ENCODE results near the genes C11orf97 and FUT4.

DNA sequence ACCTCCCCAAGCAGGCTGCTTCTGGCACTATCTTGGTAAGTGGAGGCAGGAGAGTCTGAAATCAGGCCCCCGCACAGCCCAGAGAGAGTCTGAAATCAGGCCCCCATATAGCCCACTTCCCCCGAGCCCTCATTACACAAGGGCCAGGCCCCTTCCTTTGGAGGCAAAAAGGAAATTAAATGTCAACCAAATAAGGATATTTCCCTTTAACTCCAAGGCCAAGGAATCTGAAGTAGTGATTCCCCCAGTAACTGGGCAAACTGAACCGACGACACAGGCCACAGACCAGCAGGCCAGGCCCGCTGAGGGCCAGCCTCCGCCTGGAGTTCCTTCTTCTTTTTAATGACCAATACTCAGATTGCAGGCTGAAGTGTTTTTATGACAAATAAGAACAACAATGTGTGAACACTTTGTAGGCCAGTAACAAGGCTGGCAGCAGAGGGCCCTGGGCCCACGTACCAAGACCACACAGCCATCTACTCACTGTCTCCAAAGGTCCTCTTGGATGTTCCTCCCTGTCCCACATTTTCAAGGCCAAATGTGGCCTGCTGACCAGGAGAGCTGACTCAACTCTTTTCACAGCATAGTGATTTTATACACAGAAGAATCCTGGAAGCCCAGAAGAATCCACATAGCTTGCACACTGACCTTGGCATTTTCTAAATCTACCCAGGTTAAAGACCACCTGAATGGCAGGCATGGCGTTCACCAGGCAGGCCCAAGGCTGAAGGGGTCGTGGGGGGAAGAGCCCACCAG is 13.5 kb downstream of the SMCO4 start:
- PRO-cap = unidirectional peak, plus-strand start at position 250 of the sequence
- RAMPAGE, long total RNA, 4 experiments = no peak in any of the 4 experiments

GRCh38 chr11:93530241-93531129 is 12.7 kb downstream of the SMCO4 start:
- PRO-cap = no peak
- RAMPAGE, long total RNA, 4 experiments = no peak in any of the 4 experiments

GRCh38 chr11:93542725-93543207 is 425 bp downstream of the SMCO4 start:
- PRO-cap = bidirectional peak, plus-strand start at chr11:93543132, minus-strand start at chr11:93543136
- RAMPAGE, long total RNA, 4 experiments = no peak in any of the 4 experiments

DNA sequence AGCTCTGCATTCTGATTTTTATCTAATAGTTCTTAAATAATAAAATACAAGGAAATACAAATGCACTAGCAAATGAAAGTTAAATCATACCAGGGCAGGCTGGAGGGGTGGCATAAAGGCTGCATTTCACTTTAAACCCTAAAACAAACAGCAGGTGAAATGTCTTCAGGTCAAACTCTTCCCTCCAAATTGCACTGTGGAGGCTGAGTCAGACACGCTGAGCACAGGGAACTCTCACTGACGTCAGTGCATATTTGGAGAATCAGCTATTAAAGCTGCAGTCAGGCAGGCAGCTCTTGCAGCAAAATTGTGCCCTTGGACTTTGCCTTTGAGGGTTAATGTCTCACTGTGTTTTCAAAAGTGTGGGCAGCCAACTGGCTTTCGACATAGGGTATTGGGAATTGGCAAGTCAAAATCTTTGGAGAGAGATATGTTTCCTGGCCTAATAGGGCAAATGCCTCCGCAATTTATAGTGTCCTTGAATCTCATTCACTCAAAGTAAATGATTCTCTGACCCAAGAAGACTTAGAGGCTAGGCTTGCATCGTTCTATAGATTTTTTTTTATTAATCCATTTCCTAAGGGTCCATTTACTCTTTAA is 27.6 kb upstream of the SMCO4 start:
- PRO-cap = no peak
- RAMPAGE, long total RNA, 4 experiments = no peak in any of the 4 experiments

DNA sequence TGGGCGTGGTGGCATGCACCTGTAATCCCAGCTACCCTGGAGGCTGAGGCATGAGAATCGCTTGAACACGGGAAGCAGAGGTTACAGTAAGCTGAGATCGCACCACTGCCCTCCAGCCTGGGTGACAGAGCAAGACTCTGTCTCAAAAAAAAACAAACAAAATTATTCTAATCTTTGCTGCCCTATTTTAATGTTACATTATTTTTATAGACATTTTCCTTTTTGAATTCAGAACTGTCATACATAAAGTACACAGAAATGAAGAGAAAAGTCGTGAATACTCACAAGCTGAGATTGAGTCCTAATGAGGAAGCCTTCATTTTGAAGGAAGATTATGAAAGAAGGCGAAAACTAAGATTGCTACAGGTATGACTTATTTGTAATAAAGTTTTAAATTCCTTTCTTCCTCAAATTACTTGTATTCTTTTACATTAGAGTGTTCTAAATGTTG is 5.0 kb downstream of the CEP295 start:
- PRO-cap = no peak
- RAMPAGE, long total RNA, 4 experiments = no peak in any of the 4 experiments

GRCh38 chr11:93747072-93747528 is 5.6 kb downstream of the C11orf54 start:
- PRO-cap = no peak
- RAMPAGE, long total RNA, 4 experiments = no peak in any of the 4 experiments

DNA sequence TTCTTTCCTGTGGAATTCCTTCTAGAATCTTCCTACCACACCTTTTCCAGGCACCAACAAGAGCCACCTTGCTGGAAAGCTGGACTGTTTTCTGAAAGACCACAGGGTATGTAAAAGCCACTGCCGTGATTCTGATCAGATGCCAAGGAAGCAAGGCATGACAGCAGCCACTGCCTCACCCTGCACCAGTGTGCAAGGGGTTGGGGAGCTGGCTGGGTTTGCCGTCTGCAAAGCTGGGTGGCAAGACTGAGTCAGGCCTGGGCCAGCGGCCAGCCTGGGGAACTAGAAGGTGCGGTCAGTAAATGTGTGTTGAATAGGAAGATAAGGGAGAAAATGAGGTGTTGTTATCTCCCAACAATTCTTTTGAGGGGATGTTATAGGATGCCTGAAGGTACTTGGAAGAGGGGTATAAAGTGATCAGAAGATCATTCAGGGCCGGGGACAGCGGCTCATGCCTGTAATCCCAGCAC is 8.0 kb downstream of the VSTM5 start:
- PRO-cap = unidirectional peak, minus-strand start at position 194 of the sequence
- RAMPAGE, long total RNA, 4 experiments = no peak in any of the 4 experiments

GRCh38 chr11:93908723-93909077 is 58.3 kb upstream of the VSTM5 start:
- PRO-cap = no peak
- RAMPAGE, long total RNA, 4 experiments = no peak in any of the 4 experiments

DNA sequence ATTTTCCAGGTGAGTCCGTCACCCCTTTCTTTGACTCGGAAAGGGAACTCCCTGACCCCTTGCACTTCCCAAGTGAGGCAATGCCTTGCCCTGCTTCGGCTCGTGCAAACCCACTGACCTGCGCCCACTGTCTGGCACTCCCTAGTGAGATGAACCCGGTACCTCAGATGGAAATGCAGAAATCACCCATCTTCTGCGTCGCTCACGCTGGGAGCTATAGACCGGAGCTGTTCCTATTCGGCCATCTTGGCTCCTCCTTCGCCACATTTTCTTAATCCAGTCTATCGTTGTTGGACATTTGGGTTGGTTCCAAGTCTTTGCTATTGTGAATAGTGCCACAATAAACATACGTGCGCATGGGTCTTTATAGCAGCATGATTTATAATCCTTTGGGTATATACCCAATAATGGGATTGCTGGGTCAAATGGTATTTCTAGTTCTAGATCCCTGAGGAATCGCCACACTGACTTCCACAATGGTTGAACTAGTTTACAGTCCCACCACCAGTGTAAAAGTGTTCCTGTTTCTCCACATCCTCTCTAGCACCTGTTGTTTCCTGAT is 66.0 kb upstream of the IZUMO1R start:
- PRO-cap = no peak
- RAMPAGE, long total RNA, 4 experiments = no peak in any of the 4 experiments

GRCh38 chr11:94511902-94512236 is 392 bp upstream of the C11orf97 start:
- PRO-cap = no peak
- RAMPAGE, long total RNA, 4 experiments = no peak in any of the 4 experiments

DNA sequence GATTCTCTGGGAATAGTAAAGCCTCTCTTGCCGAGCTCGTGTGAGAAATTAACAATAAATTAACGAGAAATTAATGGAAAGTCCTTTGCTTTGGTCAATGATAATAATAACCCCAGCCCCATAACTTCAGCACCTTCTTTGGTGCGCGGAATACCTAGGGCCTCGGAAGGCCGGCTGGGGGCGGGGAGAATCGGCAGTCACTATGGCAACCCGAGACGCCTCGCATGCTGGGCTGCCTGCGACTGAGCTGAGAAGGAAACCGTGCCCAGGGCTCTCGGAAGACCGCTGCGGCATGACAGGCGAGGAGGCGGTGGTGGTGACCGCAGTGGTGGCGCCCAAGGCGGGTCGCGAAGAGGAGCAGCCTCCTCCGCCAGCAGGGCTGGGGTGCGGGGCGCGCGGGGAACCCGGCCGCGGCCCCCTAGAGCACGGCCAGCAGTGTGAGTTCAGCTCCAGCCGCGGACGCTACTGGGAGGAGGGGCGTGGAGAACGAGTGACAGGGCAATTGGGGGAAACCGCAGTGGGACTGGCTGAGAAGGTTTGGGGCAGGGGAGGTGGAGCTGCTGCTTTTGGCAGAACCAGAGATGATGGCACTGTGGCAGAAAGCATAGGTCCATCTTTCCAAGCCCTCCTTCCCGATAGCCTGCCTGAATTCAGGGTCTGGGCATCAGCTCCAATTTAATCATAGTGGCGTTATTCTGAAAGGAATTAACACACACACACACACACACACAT is at the start of gene C11orf97:
TSS of gene C11orf97 (plus strand) at position 225 of the 732 bp plus-strand sequence.
- PRO-cap = no peak
- RAMPAGE, long total RNA, 4 experiments = no peak in any of the 4 experiments

DNA sequence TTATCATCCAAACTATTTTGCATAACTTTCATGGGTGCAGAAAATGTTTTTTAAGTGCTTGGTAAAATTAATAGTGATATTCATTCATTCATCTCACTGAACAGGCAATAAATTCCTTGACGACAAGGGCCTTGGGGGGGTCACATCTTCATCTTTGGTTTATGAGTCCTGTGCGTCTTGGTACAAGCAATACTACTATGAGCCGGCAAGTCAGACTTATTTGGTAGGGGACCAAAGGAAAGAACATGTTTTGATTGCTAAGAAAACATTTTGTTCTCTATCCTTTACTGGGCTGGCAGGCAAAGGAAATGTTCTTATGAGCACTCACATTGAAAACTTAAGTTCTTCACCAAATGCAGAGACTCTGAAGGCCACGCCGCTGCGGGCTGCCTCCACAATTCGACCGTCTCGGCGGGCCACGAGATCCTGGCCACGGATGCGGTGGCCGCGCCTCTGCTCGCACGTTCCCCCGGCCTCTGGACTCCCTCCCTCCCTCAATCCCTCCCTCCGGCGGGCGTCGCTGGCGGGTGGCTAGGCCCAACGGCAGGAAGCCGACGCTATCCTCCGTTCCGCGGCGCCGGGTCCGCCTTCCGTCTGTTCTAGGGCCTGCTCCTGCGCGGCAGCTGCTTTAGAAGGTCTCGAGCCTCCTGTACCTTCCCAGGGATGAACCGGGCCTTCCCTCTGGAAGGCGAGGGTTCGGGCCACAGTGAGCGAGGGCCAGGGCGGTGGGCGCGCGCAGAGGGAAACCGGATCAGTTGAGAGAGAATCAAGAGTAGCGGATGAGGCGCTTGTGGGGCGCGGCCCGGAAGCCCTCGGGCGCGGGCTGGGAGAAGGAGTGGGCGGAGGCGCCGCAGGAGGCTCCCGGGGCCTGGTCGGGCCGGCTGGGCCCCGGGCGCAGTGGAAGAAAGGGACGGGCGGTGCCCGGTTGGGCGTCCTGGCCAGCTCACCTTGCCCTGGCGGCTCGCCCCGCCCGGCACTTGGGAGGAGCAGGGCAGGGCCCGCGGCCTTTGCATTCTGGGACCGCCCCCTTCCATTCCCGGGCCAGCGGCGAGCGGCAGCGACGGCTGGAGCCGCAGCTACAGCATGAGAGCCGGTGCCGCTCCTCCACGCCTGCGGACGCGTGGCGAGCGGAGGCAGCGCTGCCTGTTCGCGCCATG is at the start of gene FUT4:
TSS of gene FUT4 (plus strand) at position 567 of the 1,157 bp plus-strand sequence.
- PRO-cap = unidirectional peak, plus-strand start at position 354 of the sequence; bidirectional peak, plus-strand start at position 567 of the sequence, minus-strand start at position 601 of the sequence; bidirectional peak, plus-strand start at position 1,033 of the sequence, minus-strand start at position 979 of the sequence
- RAMPAGE, long total RNA, 4 experiments = no peak in any of the 4 experiments

DNA sequence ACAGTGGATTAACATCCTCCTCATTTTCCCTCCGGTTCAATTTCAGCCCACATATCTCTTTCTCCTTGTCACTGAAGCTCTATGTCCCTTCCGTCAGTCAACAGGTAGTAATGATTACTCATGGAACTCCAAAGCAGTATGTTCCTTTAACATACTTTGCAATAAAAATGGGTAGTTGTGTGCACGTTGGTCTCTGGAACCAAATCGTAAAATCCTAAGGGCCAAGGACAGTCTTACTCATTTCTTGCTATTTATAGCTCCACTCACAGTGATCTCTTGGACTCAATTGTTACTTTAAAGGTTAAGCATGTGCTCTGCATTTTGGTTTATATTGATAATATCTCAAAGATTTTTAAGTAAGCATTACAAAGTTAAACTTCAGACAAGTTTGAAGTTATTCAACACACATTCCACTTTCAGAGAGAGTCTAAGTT is 20.3 kb downstream of the AMOTL1 start:
- PRO-cap = no peak
- RAMPAGE, long total RNA, 4 experiments = no peak in any of the 4 experiments

GRCh38 chr11:94847406-94847843 is 79.3 kb downstream of the AMOTL1 start:
- PRO-cap = no peak
- RAMPAGE, long total RNA, 4 experiments = no peak in any of the 4 experiments

DNA sequence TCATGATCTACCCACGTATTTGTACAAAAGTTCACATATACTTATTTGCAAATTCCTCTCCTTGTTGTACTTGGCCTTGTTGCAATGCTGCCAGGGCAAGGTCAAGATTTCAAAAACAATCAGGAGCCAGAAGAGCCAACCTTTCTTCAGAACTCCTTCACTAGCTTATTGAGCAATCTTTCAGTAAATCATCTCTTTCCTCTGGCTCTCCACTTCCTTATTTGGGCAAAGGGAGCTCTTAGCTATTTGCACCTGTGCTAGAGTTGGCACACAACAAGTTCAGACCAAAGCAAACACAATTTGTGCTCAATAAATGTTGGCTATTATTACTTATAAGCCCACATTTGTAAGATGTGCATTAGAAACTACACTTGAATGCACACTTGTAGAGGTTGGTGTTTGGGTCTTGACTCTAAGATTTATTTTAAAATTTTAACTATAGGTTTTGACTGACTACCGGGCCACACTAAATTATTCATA is 9.8 kb downstream of the SRSF8 start:
- PRO-cap = no peak
- RAMPAGE, long total RNA, 4 experiments = no peak in any of the 4 experiments

GRCh38 chr11:95322592-95322997 is 91.6 kb upstream of the SESN3 start:
- PRO-cap = no peak
- RAMPAGE, long total RNA, 4 experiments = no peak in any of the 4 experiments

DNA sequence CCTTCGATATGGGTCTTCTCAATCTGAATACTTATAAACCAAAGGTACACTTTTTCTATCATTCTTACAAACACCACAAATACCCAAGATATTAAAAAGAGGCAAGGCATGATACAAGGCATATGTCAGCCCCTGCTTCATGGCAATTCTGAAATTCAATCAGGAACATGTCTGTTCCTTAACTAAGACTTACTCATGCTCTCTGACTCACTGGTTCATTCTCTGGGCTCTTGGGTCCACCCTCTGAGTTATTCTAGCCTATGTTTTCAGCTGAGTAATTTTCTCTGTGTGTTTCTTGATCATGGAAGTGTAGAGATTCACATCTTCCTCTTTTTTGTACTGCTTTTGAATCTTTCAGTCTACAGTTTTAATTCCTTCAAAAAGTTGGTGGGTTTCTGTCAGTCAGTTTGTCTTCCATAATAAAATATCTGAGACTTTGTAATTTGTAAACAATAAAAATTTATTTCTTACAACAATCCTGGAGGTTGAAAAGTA is 211.8 kb downstream of the FAM76B start:
- PRO-cap = bidirectional peak, plus-strand start at position 279 of the sequence, minus-strand start at position 150 of the sequence
- RAMPAGE, long total RNA, 4 experiments = no peak in any of the 4 experiments

DNA sequence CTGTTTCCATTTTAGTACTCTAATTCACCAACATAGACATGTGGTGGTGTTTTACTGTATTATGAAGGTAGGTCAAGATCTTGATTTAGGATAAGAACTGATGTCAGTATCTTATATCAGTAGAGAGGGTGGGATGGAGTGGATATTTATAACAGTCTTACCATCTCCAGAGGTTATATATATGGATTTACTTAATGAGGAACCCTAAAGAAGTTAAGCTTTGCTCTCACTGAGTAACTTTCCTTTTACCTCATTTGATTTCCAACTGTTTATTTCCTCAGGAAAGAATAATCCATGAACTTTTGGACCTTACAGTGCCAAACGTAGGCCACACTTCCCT is 107.3 kb downstream of the FAM76B start:
- PRO-cap = no peak
- RAMPAGE, long total RNA, 4 experiments = no peak in any of the 4 experiments

GRCh38 chr11:95697844-95698589 is 91.6 kb downstream of the FAM76B start:
- PRO-cap = no peak
- RAMPAGE, long total RNA, 4 experiments = no peak in any of the 4 experiments

- PRO-cap = bidirectional peak, plus-strand start at chr11:95791130, minus-strand start at chr11:95790942
- RAMPAGE, long total RNA, 4 experiments = no peak in any of the 4 experiments
These were observed 520 bp downstream of the CEP57 start for GRCh38 chr11:95790624-95791412.

All from esophagus squamous epithelium (tissue), 4 donors.